Testis (tissue), 5 donors: ENCODE measurements around a stretch of chr15.

DNA sequence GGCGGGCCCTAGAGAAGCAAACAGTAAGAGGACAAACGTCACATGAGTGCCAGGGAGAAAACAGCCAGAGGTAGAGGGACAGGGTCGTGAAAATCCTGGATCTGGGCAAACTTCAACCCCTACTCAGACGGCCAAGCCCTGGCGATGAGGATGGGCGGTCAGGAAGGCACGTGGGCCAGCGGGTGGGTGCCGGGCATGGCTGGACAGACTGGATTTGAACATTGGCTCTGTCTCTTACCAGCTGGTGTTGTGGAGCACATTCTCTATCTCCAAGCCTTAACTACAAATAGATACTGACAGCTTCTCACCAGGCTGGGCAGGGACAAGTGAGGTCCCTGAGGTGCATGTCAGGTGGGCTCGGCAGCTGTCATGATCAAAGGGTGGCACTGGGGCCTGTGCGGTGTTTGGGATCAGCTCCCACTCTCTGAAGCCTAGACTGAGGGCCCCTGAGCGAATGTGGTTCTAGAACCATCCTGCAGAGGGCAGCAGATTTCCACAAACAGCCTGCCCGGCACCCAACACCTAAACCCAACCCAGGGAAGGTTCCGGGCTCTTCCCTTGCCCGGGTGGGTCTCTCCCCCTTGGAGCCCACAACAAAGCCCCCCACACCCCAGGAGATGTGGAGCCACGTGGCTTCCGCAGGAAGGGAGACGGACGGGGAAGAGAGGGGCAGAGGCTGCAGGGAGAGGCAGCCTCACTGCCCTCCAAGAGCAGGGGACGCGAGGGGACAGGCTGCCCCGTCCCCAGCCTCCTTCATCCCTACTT, 58.5 kb downstream of the RGMA start:
- PRO-cap, 3 experiments = no peak in any of the 3 experiments
- RAMPAGE, long total RNA, 2 experiments = no peak in any of the 2 experiments
- RRBS = no CpG with 5 or more reads among the region's 22 CpGs

- PRO-cap, 3 experiments = no peak in any of the 3 experiments
- RAMPAGE, long total RNA, 2 experiments = no peak in any of the 2 experiments
- RRBS = 82% methylated on average over 11 of the region's 46 CpGs
Observed at GRCh38 chr15:93065894-93066594, 23.0 kb downstream of the RGMA start.

GRCh38 chr15:93071968-93072256, 17.1 kb downstream of the RGMA start:
- PRO-cap, 3 experiments = no peak in any of the 3 experiments
- RAMPAGE, long total RNA, 2 experiments = no peak in any of the 2 experiments
- RRBS = no CpG with 5 or more reads among the region's 7 CpGs

GRCh38 chr15:93420313-93420512, 331.2 kb upstream of the RGMA start:
- PRO-cap, 3 experiments = no peak in any of the 3 experiments
- RAMPAGE, long total RNA, 2 experiments = no peak in any of the 2 experiments

DNA sequence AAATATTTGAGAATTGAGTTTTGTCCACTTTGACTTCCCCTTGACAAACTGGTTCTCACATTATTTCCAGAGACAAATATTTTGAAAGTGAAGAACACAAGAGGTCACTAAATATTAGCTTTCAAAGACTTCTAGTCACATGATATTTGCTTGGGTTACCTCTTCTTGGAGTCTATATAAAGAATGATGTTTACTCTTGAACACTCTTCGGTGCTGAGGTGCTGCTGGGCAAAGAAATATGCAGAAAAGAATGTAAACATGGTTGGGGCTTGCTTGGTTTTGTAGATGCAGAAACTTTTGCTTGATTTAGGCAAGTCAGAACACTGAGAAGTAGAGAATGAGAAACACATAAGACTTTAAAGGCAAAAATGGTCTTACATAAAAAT, 120.6 kb upstream of the MCTP2 start:
- PRO-cap, 3 experiments = no peak in any of the 3 experiments
- RAMPAGE, long total RNA, 2 experiments = no peak in any of the 2 experiments
- RRBS = no CpG with 5 or more reads among the region's 1 CpG

- PRO-cap, 3 experiments = no peak in any of the 3 experiments
- RAMPAGE, long total RNA, 2 experiments = no peak in any of the 2 experiments
- RRBS = no CpG with 5 or more reads among the region's 6 CpGs
Observed at GRCh38 chr15:94248135-94248719, 16.9 kb downstream of the MCTP2 start.

- PRO-cap, 3 experiments = no peak in any of the 3 experiments
- RAMPAGE, long total RNA, 2 experiments = no peak in any of the 2 experiments
- RRBS = no CpG with 5 or more reads among the region's 9 CpGs
Observed at GRCh38 chr15:94672405-94672748, 441.0 kb downstream of the MCTP2 start.

- PRO-cap, 3 experiments = no peak in any of the 3 experiments
- RAMPAGE, long total RNA, 2 experiments = no peak in any of the 2 experiments
- RRBS = no CpG with 5 or more reads among the region's 5 CpGs
Observed at GRCh38 chr15:95161954-95162507, 930.7 kb downstream of the MCTP2 start.

DNA sequence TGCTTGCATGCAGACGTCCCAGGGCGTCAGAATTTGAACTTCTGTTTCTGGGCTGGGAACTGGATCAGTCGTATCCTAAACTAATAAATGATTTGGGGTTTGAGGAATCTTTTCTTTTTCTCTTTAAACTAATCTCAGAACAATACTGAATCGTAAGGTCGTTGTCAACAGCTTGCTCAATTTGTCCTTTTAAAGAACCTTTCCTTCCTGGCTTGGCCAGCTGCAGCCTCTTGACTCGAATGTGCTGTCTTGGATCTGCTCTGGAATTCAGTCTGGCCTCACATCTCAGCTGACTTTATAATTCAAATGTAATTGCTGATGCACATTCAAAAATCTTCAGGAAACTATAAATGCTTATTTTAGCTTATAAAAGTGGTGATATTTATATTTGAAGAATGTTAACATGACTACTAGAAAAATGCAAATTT, 1035.0 kb downstream of the MCTP2 start:
- PRO-cap, 3 experiments = peak in 3 of 3 experiments; most common plus-strand start position 233 of the sequence (in 1); most common minus-strand start position 241 of the sequence (in 2)
- RAMPAGE, long total RNA, 2 experiments = no peak in any of the 2 experiments
- RRBS = no CpG with 5 or more reads among the region's 6 CpGs

- PRO-cap, 3 experiments = peak in 1 of 3 experiments; most common plus-strand start chr15:95289376 (in 1)
- RAMPAGE, long total RNA, 2 experiments = no peak in any of the 2 experiments
- RRBS = no CpG with 5 or more reads among the region's 1 CpG
Observed at GRCh38 chr15:95289275-95289492, 1041.3 kb upstream of the NR2F2 start.

GRCh38 chr15:95326004-95326445, 1004.5 kb upstream of the NR2F2 start:
- PRO-cap, 3 experiments = peak in 3 of 3 experiments; most common plus-strand start chr15:95326079 (in 1); most common minus-strand start chr15:95326067 (in 1)
- RAMPAGE, long total RNA, 2 experiments = start-site peak on the plus strand in 1 of 2 experiments, at chr15:95326175-95326422 at its widest, 19 reads per replicate
- RRBS = no CpG with 5 or more reads among the region's 5 CpGs

- PRO-cap, 3 experiments = peak in 3 of 3 experiments; most common plus-strand start chr15:95327867 (in 3); most common minus-strand start chr15:95327800 (in 2)
- RAMPAGE, long total RNA, 2 experiments = start-site peak on the plus strand in 1 of 2 experiments, at chr15:95327705-95327877 at its widest, 14 reads per replicate
- RRBS = no CpG with 5 or more reads among the region's 10 CpGs
Observed at GRCh38 chr15:95327661-95327959, 1002.9 kb upstream of the NR2F2 start.

- PRO-cap, 3 experiments = no peak in any of the 3 experiments
- RAMPAGE, long total RNA, 2 experiments = no peak in any of the 2 experiments
- RRBS = no CpG with 5 or more reads among the region's 2 CpGs
Observed at GRCh38 chr15:95624075-95624605, 706.4 kb upstream of the NR2F2 start.

DNA sequence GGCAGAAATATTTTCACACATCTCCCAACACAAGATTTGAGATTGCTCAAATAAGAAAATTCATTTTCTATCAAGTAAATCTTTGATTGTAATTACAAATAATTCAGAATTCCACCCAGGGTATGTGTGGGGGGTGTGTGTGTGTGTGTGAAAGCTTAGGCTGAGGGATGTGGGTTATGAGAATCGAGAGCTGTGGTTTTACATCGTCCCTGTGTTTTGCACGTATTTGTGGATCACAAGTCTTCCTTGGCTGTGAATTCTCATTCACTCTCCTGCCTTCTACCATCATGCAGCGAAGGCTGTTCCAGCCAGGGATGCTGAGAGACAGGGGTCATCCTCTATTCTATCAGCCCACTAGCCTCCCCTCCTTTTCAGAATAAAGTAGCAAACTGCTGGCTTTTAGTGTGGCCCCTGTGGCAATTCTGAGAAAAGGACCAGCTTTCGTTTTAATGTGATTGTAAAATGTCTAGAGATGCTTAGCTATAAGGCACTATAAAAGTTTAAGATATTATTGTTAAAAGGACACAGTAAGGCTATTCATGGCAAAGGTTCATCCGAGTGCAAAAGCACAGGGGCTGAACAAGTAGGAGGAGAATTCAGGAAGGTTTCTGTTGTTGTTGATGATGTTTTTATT, 460.6 kb upstream of the NR2F2 start:
- PRO-cap, 3 experiments = peak in 1 of 3 experiments; most common plus-strand start position 263 of the sequence (in 1); most common minus-strand start position 171 of the sequence (in 1)
- RAMPAGE, long total RNA, 2 experiments = no peak in any of the 2 experiments
- RRBS = no CpG with 5 or more reads among the region's 6 CpGs

- PRO-cap, 3 experiments = no peak in any of the 3 experiments
- RAMPAGE, long total RNA, 2 experiments = no peak in any of the 2 experiments
- RRBS = no CpG with 5 or more reads among the region's 5 CpGs
Observed at GRCh38 chr15:96180227-96180532, 150.3 kb upstream of the NR2F2 start.

DNA sequence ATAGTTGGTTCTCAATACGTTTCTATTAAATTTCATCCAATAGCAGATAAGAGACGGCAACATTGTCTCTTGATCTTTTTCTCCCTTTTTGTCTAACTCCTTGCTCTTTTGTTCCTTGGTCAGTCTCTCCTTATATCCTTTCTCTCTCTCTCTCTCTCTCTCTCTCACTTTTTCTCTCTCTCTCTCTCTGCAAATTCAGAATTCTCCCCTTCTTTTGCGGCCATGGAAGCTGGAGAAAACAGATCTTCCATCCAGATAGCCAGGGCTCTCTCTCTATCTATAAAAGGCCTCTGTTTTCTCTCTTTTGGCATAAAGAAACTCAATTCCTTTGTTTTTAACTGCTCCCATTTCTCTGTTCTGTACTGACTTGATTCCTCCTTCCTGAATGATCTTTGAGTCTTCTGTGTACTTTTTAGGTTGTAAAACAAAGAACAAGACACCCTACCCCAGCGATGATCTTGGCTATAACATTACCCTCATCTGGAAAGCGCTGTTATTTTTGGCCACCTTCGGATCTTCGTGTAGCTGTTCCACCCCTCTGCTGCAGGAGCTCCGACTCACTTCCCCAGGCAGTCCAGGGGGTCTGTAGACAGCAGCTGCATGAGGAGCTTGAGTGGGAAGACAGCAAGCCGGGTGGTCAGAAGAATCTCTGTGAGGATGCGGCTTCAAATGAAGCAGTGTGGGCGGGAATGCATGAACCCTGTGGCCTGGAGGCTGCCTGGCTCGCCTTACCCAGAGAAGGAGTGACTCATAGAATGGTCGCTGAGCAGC, 45.5 kb upstream of the NR2F2 start:
- PRO-cap, 3 experiments = peak in 2 of 3 experiments; most common plus-strand start position 568 of the sequence (in 1); most common minus-strand start position 387 of the sequence (in 1)
- RAMPAGE, long total RNA, 2 experiments = no peak in any of the 2 experiments
- RRBS = no CpG with 5 or more reads among the region's 13 CpGs

DNA sequence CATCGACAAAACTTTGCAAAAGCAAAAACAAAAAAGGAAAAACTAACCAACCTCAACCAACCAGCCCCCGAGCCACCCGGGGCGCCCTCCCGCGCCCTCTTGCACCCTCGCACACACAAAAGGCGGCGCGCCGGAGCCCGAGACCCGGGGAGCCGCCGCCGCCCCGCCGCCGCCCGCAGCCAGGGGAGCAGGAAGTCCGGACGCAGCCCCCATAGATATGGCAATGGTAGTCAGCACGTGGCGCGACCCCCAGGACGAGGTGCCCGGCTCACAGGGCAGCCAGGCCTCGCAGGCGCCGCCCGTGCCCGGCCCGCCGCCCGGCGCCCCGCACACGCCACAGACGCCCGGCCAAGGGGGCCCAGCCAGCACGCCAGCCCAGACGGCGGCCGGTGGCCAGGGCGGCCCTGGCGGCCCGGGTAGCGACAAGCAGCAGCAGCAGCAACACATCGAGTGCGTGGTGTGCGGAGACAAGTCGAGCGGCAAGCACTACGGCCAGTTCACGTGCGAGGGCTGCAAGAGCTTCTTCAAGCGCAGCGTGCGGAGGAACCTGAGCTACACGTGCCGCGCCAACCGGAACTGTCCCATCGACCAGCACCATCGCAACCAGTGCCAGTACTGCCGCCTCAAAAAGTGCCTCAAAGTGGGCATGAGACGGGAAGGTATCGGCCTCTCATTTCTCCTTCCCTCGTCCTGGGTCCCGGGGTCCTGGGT, 1.5 kb downstream of the NR2F2 start:
- PRO-cap, 3 experiments = no peak in any of the 3 experiments
- RAMPAGE, long total RNA, 2 experiments = no peak in any of the 2 experiments
- RRBS = 1% methylated on average over 41 of the region's 70 CpGs

DNA sequence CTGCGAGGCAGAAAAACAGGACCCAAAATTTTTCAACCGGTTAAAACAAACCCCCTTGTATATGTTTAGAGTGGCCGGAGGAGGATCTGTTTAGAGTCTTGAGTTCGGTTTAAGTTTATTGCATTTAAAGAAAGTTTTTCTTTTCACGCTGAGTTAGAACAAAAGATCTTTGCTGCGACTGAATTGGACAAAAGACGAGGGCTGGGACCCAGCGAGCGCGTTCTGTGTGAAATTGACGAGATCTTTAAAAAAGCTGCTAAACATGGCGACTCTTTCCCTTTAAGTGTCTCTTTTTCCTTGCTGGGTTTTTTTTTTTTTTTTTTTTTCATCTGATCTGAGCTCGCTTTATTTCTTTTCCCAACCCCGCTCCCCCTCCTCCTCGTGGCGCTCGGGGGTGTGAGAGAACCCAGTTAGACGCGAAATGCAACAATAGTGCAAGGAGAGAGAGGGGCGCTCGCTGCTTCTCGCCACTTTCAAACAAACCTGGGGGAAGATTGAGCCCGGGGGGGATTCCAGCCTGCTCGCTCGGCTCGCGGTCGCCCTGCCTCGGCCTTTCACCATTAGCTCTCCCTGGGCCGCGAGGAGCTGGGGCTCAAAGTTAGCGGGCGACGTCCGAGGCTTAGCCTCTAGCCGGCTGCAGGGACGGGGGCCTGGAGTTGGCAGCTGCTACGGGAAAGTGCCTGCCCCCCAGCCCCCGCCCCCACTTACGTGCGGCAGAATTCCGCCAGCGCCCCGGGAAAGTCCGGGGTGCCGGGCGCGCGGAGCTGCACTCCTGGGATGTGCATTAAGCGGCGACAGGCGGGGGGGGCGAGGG, 10.1 kb downstream of the NR2F2 start:
- PRO-cap, 3 experiments = peak in 2 of 3 experiments; most common plus-strand start position 429 of the sequence (in 2); most common minus-strand start position 288 of the sequence (in 2)
- RAMPAGE, long total RNA, 2 experiments = start-site peak on the minus strand in 1 of 2 experiments, centred at position 650 of the sequence, 7 reads per replicate
- RRBS = 2% methylated on average over 7 of the region's 53 CpGs

- PRO-cap, 3 experiments = no peak in any of the 3 experiments
- RAMPAGE, long total RNA, 2 experiments = no peak in any of the 2 experiments
- RRBS = no CpG with 5 or more reads among the region's 4 CpGs
Observed at GRCh38 chr15:96896952-96897410, 566.5 kb downstream of the NR2F2 start.

GRCh38 chr15:97947733-97948338, 12.7 kb upstream of the ARRDC4 start:
- PRO-cap, 3 experiments = no peak in any of the 3 experiments
- RAMPAGE, long total RNA, 2 experiments = no peak in any of the 2 experiments
- RRBS = no CpG with 5 or more reads among the region's 14 CpGs